WTC11 (cell line): ENCODE results near the gene SEC31B.

DNA sequence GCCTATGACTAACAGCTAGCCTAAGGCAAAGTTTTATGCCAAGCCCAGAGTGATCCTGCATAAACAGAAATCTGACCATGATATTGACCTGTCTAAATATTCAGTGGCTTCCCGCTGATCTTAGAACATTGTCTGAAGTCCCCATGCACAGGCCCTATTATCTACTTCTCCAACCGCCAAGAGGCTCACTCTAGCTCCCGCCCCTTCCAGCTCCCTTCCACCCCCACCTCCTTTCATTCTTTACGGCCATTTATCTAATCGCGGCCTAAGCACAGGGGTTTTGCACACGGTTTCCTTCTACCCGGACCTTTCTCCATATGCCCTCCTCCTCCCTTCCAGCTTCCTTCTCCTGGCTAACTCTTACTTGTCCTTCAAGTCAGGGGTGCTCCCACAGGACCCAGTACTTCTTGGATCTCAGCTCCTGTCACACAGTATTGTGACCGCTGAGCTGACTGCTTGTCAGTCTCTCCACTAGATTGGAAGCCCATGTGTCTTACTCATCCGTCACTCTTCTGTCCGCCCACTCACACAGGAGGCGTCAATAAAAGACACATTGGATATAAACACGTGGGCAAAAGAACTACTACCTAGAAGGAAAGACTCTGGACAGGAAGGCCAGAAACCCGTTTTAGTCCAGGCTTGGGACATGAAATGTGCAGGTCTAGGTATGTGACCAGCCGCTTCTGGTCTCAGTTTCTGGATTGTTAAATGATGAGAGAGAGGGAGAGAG, 20.2 kb upstream of the HPS1 start:
- PRO-cap: no peak

GRCh38 chr10:99466740-99467508, 36.5 kb upstream of the GOT1 start:
- PRO-cap: no peak

DNA sequence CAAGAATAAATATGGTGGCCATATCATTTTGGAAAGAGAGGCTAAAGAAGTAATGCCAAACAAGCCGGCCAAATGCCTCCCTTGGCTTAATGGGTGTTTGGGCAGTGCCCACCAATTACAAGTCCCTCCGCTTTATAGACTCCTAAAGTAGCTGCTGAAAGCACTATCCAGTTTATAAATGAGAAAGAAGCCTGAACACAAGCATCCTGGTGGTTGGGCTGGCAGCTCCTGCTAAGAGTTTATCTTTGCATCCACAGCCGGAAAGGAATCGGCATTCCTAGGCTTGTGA, 13.1 kb upstream of the NKX2-3 start:
- PRO-cap: no peak

DNA sequence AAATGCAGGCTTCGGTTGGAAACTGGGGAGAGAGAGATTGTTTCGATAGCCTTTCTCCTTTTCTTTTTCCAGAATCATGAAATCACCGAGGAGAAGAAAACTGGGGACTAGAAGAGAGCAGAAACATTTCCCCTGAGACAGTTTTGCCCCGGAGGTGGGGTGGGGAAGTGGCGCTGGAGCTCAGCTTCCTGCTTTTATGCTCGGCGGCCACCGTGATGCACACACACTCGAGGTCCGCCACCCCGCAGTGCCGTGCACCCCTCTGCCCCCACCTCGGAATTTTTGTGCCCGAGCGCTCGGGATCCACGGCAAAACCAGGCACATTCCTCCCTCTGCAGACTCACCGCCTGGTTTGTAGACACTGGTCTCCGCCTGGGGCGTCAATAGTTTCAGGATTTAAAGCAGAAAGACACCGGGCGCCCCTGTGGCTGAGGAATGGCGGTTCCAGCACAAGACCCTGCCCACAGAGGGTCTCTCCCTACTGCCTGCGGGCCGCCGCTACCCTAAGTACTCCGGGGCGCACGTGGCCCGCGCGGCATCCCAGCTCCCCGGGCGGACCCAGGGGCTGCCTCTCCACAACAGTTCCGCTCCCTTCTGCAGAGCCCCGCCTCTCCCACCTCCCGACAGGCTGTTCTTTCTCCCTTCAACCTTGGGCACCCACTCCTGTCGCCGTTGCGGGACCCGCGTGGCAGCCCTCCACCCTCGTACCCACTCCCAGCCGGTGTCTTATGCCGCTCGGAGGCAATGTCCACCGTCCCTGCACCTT, 1.9 kb upstream of the NKX2-3 start:
- PRO-cap: no peak

DNA sequence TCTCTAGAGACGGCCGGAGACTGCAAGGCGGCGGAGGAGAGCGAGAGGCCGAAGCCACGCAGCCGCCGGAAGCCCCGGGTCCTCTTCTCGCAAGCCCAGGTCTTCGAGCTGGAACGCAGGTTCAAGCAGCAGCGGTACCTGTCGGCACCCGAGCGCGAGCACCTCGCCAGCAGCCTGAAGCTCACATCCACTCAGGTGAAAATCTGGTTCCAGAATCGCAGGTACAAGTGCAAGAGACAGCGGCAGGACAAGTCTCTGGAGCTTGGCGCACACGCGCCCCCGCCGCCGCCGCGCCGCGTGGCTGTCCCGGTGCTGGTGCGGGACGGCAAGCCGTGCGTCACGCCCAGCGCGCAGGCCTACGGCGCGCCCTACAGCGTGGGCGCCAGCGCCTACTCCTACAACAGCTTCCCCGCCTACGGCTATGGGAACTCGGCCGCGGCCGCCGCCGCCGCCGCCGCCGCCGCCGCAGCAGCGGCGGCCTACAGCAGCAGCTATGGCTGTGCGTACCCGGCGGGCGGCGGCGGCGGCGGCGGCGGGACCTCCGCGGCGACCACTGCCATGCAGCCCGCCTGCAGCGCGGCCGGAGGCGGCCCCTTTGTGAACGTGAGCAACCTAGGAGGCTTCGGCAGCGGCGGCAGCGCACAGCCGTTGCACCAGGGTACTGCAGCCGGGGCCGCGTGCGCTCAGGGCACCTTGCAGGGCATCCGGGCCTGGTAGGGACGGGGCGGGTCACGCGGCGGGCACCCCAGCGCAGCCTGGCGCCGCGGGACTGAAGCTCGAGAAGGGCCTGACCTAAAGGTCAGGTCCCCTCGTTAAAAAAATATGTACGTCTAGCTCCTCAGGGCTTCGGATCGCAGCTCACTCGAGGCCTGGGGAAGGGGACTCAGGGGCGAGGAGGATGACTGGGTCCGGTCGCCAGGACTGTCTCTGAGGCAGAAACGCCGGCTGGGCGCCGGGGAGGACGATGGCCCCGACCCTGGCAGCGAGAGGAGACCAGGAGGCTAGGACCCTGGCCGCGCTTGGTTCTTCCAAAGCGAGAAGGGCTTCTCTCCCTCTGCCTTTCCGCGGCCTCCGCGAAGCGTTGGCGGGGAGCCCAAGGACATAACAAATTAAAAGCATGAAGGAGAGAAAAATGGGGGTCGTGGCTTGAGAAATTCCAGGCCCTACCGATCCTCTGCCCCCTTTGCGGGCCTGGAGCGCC, 2.7 kb downstream of the NKX2-3 start:
- PRO-cap: no peak

DNA sequence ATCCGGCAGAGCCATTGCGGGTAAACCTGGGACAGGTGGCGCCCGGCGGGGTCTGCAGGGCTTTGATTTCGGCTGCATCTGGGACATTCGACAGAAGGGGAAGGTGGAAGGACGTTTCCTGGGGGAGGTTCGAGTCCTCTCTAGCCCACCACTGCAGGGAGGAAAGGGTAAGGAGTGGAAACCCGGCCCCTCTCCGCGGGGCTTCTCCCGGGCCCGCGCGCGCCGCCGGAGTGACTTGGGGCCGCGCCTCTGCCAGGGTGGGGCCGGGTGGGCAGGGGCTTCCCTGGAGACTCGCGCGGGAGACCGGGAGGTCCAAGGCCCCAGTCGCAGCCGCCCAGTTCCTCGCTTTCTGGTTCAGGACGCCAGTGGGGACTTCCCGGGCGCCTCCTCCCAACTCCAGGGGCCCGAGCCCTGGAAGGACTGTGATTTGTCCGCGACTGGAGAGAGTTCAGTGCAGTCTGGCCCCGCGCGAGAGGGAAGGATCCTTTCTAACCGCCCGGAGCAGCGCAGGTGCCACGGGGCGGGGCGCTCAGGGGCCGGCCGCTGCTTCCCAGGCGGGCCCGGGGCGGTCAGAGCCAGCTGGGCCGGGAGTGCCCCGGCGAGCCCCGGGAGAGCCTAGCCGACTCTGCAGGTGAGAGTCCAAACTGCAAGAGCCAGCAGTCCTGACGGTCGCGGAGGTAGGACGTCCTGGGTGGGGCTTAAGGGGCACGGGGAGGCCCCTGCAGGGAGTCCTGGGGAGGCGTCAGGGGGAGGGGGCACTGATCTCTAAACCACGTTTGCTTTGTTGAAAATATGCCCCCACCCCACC, 7.9 kb downstream of the NKX2-3 start:
- PRO-cap: no peak

DNA sequence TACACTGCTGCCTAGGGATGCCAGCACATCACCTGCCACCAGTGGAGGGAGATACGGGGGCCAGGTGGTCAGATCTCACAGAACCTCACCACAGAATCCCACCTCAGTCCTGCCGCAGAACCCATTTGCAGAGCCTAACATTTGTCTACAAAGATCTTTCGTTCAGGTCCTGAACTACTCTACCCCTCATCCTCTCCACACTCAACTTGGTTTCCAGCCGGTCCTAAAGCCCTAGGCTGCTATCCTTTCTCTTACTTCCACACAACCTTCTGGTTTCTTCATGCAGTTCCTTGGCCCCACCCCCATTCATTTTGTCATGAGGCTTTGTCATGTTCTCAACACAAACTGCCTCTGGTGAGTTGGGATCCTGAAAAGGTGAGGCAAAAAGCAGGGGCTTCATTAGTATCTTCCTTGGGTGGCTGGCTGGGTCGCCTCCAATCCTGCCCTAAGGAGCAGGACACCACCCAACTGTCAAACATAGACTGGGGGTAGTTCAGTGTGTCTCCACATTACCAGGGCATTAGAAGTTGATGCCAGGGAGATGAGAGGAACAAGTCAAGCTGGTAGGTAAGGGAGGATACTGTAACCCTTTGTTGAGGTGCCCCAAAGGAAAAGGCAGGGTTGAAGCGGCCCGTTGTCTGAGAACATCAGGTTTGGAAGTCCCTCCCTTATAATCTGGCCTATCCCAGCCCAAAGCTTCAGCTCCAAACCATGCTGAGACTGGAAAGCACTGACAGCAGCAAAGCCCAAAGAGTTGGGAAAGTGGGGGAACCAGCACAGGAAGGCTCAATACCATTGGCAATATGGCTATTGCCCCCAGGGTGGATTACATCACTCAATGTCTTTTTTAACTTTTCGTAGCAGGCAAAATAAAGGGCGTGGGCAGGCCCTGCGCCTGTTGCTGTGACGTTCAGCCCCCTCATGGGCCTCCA, 7.1 kb downstream of the SLC25A28 start:
- PRO-cap: no peak

DNA sequence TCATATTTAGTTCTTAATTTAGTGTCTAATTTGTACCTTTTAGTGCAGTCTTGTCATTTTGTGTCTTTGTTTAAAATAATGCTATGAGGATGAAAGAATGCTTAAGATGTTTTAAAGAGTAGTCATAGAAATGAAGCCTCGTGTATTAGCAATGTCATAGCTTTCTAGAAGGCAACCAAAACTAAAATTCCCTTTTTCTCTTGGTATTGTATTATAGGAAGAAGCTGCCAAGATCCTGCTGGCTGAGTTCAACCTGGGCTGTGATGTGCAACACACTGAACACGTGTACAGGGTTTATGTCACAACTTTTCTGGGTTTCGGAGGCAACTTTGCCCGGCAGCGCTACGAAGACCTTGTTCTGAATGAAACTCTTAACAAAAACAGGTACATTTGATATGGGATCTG, 36.2 kb downstream of the COX15 start:
- PRO-cap: no peak

GRCh38 chr10:99783832-99784449, 1.5 kb downstream of the ABCC2 start:
- PRO-cap: no peak

GRCh38 chr10:99796785-99797446, 14.5 kb downstream of the ABCC2 start:
- PRO-cap: no peak

- PRO-cap: no peak
Observed at GRCh38 chr10:99817027-99817752, 34.8 kb downstream of the ABCC2 start.

DNA sequence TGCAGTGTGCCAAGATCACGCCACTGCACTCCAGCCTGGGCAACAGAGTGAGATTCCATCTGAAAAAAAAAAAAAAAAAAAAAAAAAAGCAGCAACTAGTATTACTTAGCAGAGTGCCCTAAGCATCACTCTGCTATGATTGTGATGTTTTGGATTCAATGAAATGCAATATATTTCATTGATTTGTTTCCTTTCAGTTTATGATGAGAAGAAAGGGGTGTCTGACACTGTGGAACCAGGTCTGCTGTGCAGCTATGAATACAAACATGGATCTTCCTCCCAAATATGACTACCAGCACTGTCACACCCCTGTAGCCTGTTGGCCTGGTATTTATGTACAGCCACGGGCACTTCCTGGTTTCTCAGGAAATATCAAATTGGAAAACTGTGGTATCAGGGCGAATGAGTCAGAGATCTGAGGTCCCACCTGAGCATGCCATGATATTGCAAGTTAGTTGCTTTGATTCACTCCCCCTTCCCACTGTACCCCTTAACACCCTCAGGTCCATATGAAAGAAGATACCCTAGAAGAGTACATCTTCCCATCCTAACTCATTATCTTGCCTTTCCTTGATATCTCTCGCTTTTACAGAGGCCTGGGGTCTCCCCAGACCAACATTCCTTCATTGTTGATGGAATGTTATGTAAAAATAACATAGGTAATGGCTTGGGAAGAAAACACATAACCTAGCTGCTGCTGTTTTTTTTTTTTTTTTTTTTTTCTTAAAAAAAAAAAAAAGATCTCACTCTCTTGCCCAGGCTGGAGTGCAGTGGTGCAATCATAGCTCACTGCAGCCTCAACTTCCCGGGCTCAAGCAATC, 87.7 kb downstream of the DNMBP start:
- PRO-cap: no peak

DNA sequence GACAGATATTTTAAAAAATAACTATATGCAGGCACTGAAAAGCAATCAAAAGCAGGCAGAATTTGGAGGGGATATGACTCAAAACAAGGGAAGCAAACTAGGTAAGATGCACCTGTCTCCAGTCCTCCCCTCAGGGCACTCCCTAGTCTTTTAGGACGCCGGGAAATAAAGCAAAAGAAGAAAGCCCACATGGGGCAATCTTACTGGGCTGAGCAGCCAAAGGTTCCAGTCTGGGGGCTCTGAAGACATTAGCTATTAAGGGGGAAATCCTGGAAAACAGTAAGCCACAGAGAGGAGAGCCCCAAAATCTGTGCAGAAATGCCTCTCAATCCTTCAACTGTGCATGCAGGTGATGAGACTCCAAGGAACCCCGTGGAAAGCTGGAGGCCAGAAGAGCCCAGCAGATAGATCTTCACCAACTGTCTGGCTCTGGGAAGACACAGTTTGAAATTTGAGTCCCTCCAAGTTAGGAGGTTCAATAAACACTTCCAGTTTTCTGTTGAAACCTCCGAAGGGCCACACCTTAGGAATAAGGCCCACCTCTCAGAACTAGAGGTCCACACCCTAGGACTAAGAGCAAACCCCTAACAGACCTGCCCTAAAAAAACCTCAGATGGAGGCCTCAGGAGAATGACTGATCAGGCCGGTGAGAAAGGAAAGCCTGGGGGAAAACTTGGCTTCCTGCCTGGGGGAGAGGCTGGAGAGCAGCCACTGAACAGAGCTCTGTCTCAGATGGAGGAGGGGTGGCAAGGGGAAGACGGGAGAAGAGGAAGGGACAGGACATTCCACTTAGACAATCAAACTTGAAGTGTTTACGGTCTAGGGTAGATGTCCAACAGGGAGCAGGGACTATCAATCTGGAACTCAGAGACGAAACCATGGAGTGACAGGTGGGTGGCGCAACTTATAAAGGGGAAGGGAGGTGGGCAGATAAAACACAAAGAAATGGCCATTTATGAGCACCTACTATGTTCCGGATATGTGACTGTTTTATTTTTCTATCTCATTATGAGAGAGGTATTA, 83.0 kb downstream of the DNMBP start:
- PRO-cap: no peak

GRCh38 chr10:99983279-99984069, 26.3 kb downstream of the DNMBP start:
- PRO-cap: no peak

DNA sequence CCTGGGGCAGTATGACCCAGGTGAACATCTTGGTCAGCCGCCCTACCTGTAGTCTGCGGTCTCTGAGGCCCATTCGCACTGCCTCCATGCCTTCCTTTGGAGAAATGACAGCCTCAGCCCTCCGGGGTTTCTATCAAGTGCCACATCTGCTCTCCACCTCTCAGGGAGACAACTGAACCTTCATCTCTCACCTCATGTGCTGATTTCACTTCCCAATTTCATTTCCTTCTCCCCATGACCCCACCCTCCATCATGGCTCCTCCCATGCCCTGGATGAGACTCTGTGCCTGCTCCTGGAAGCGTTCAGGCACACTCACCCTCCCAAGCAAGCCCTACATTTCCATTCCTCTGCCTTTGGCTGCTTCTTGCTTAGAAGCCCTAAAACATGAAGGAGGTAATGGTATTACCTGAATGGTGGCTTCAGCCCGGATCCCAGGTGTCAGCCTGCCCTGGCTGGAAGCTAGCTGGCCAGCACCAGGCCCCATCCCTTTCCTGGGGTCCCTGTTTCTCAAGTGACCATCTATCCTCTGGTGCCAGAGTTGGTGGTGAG, 7.7 kb upstream of the SCD start:
- PRO-cap: no peak

- PRO-cap: unidirectional peak, plus-strand start at chr10:100519365
Observed at GRCh38 chr10:100518873-100520311, at the start of gene SEC31B. Gene SEC31B (minus strand): TSS chr10:100519861.

DNA sequence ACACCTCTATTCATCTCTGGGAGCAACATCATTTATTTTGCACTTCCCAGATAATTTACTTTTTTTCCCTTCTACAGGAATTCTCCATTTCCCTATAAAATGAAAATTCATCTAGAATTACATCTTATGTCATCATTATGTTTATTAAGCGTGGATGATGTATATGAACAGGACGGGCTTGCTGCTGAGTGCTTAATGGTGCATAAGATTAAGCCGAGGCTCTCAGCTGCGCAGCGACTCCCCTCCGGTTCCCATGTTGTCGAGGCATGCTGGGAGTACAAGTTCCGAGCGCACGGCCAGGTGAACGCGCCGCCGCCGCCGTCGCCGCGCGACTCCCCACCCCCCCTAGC, 91.0 kb upstream of the PAX2 start:
- PRO-cap: no peak

DNA sequence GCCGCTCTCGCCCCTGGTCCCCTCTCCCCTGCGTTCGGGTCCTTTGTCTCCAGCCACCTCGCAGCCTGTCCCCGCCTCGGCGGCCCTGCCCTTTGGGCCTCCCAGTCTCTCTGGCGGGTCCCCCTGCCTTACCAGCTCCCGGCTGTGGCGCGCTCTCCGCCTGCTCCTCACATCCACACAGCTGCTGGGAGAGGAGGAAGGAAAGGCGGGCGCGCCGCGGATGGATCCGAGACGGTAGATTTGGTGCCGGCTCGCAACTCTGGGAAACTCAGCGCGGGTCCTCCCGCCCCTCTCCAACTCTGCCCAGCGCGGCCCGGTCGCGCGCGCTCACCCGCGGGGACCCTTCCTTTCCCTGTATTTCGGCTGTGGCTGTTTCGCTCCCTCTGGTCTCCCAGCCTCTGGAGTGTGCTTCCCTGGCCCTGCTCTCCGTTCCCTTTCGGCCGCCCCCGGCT, 6.1 kb upstream of the PAX2 start:
- PRO-cap: no peak

DNA sequence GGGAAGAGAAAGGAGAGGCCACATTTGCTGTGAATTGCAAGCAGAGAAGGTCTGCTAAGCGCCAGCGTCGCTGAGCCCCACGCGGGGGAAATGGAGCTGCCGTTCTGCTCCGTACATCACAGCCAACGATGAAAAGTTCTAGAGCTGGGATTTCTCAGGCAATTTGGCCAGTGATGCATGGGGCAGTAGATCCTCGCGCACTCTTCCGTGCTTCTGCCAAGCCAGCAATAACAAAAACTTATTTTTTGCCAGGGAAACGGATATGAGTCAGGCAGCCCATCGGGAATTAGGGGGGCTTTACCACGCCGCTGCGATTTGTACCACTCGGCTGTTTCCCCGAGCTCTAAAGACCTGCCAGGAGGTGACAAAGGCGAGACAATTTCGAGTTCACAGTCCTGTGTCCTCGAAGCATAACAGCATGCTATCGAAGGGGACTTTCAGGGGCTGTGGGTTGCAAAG, 30.0 kb upstream of the SLF2 start:
- PRO-cap: no peak

- PRO-cap: no peak
Observed at GRCh38 chr10:100984154-100984691, 3.1 kb downstream of the MRPL43 start.